ENCODE measurements around the gene CLDN1.

- RAMPAGE, long total RNA = no peak
- RRBS = no CpG with 5 or more reads among the region's 11 CpGs
These were observed 149.1 kb upstream of the TPRG1 start for GRCh38 chr3:189022726-189022943.

GRCh38 chr3:189142366-189143046 is 29.3 kb upstream of the TPRG1 start:
- RAMPAGE, long total RNA = no peak
- RRBS = no CpG with 5 or more reads among the region's 2 CpGs

DNA sequence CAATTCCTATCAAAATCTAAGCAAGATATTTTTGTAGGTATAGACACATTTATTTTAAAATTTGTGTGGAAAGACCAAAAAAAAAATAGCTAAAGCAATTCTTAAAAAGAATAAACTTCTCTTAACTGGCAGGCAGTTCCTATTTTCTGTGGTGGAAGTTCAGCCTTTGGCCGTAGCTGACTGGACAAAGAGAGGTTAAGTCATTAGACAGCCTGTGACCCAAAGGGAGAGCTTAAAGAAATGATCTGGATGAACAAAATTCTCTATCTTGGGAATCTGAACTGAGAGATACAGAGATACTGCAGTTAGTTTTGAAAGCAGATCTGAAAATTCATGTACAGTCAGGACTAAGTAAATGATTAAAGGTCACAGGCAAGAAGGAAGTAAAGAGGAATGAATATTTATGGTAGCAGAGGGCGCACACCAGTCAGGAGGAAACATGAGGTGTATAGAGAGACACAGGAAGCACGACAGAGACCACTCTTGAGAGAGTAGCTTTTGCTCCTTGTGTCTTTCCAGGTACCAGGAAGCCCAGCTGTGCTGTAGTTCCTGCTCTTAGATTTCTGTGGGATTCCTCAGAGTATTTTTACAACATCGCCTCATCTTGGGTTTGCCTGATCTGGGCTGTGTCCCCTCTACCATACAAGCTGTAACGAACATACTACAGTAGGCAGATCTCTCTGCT is 57.6 kb downstream of the TPRG1 start:
- RAMPAGE, long total RNA = no peak
- RRBS = no CpG with 5 or more reads among the region's 5 CpGs

DNA sequence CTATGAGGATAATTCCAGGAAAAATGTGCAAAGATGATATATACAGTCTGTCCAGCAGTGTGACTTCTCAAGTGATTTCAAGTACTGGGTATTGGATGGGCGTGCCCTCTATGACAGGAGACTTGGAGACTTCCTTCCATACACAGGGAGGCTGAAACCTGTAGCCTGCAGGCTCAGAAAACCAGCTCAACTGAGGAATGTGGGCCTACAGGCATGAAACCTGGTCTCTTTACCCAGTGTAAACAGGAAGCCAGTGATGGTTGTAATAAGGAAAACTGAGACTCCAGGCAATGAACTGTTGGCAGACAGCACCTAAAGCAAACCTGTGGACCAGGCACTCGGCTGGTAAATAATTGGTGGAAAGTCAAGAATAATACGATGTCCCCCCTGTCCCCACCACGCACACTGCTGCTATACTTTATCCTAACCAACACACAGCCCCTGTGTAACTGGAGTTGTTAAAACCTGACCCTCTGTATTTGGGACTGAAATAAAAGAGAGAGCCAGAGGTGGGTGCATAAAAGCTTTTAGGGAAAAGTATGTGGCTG is 144.6 kb downstream of the TPRG1 start:
- RAMPAGE, long total RNA = no peak
- RRBS = no CpG with 5 or more reads among the region's 4 CpGs

DNA sequence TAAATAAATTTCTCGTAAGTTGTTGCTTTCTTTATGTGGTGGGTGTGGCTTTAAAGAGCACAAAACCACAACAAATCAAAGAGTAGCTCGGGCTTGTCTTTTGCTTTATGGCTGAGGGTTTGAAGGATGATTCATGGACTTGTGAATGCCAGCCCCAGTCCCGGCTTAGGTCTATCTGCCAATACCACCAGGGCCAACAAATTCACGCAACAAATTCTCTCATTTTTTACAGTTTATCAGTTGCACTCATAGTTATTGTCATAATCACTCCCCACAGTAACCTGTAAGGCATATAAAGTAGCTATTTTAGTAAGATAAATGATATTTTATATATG is 184.2 kb downstream of the TPRG1 start:
- RAMPAGE, long total RNA = no peak
- RRBS = no CpG with 5 or more reads among the region's 4 CpGs

GRCh38 chr3:189787620-189788052 is 156.4 kb downstream of the TP63 start:
- RAMPAGE, long total RNA = no peak
- RRBS = no CpG with 5 or more reads among the region's 4 CpGs

GRCh38 chr3:189789395-189790020 is 158.3 kb downstream of the TP63 start:
- RAMPAGE, long total RNA = no peak
- RRBS = no CpG with 5 or more reads among the region's 5 CpGs

GRCh38 chr3:190094328-190094987 is 26.2 kb downstream of the P3H2 start:
- RAMPAGE, long total RNA = no peak
- RRBS = no CpG with 5 or more reads among the region's 3 CpGs

GRCh38 chr3:190321545-190322835 is at the start of gene CLDN1:
Gene CLDN1 (minus strand): TSS chr3:190322446.
- RAMPAGE, long total RNA = start-site peak on the minus strand at chr3:190322438-190322446, 253 and 94 reads in 2 replicates
- RRBS = 2% methylated on average over 38 of the region's 75 CpGs

GRCh38 chr3:190491466-190492087 is 22.3 kb upstream of the IL1RAP start:
- RAMPAGE, long total RNA = no peak
- RRBS = no CpG with 5 or more reads among the region's 5 CpGs

- RAMPAGE, long total RNA = no peak
- RRBS = no CpG with 5 or more reads among the region's 4 CpGs
These were observed 3.6 kb downstream of the IL1RAP start for GRCh38 chr3:190517203-190518152.

DNA sequence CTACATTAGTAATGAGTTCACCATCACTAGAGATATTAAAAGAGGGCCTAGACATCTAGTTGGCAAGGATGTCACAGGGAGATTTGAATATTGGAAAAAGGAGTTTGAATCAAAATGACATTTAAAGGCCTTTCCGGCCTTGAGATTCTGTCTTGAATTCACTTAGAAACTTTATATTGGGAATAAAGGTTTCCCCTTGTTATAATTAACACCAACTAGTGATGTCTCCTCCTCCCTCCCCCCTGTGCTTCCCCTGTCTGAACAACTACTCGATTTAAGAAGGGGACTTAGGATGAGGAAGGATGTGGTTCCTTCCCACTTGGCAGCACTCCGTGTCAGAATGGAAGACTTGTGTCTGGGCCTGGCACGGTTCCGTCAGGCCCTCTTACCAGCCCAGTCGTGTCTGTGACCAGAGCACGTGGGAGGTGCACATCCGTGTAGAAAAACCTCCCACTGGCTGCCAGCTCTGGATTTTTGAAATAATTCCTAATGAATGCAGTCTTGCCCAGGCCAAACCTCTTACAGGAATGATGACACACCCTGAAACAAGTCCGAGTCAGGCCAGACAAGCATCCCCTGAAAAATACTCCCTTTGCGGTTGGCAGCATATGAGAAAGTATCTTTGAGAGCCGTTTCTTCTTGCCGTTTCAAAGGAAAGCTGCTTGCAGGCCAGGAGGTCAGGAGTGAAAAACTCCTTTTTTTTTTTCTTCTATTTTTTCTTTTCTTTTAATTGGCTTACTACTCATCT is 19.5 kb downstream of the IL1RAP start:
- RAMPAGE, long total RNA = no peak
- RRBS = no CpG with 5 or more reads among the region's 12 CpGs

DNA sequence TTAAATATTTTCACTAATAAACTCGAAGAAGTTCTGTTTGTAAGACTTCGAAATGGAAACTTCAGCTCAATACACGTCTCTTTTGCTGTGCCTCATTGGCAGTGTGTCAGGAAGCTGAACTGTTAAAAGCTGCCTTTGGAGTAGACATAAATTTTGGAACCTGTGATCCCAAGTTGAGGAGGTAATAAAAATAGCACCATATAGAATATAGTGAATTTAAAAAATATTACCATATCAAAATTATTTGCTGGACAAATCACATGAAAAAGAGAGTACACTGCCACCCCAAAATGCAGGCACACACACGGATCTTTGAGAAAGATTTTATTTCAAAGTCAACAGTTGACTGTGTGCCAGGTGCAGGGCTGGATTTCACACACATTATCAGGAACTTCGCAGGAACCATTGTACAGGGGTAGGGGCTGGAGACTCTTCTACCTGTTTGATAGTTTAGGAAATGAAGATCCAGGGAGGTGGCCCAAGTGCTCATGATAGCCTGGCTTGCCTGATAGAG is 54.0 kb downstream of the IL1RAP start:
- RAMPAGE, long total RNA = no peak
- RRBS = no CpG with 5 or more reads among the region's 5 CpGs

DNA sequence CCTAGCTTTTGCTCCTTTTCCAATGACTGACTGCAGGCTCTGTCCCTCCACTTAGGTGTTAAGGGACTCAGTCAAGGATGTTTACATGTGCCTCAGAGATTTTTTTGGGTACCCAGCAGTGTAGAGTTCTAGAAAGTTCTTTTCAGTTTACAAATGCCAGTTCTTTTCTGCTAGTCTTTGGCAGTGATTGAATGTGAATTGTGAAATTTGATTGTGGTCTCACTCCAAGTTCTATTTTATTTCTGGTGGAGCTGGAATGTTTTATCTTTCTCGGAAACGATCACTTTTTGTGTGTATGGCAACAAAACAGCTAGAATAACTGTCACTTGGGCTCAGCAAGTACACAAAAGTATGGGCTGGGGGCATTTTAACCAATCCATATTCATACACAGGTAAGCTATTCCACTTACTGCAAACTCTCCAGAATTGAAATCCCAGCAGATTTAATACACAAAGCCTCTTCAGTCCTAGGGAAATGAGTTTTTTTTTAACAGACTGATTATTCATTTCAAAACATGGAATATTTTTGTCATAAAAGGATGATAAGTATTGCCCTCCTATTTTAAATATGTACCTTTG is 60.7 kb downstream of the IL1RAP start:
- RAMPAGE, long total RNA = no peak
- RRBS = no CpG with 5 or more reads among the region's 2 CpGs

GRCh38 chr3:190575448-190575933 is 61.6 kb downstream of the IL1RAP start:
- RAMPAGE, long total RNA = no peak
- RRBS = no CpG with 5 or more reads among the region's 4 CpGs

- RAMPAGE, long total RNA = no peak
- RRBS = no CpG with 5 or more reads among the region's 7 CpGs
These were observed 466.2 kb downstream of the PYDC2 start for GRCh38 chr3:191926945-191927704.

- RAMPAGE, long total RNA = no peak
- RRBS = 2% methylated on average over 37 of the region's 95 CpGs
These were observed 317.4 kb downstream of the FGF12 start for GRCh38 chr3:192409467-192410759.

- RAMPAGE, long total RNA = no peak
- RRBS = no CpG with 5 or more reads among the region's 8 CpGs
These were observed 13.5 kb upstream of the ATP13A5 start for GRCh38 chr3:193391955-193392462.

DNA sequence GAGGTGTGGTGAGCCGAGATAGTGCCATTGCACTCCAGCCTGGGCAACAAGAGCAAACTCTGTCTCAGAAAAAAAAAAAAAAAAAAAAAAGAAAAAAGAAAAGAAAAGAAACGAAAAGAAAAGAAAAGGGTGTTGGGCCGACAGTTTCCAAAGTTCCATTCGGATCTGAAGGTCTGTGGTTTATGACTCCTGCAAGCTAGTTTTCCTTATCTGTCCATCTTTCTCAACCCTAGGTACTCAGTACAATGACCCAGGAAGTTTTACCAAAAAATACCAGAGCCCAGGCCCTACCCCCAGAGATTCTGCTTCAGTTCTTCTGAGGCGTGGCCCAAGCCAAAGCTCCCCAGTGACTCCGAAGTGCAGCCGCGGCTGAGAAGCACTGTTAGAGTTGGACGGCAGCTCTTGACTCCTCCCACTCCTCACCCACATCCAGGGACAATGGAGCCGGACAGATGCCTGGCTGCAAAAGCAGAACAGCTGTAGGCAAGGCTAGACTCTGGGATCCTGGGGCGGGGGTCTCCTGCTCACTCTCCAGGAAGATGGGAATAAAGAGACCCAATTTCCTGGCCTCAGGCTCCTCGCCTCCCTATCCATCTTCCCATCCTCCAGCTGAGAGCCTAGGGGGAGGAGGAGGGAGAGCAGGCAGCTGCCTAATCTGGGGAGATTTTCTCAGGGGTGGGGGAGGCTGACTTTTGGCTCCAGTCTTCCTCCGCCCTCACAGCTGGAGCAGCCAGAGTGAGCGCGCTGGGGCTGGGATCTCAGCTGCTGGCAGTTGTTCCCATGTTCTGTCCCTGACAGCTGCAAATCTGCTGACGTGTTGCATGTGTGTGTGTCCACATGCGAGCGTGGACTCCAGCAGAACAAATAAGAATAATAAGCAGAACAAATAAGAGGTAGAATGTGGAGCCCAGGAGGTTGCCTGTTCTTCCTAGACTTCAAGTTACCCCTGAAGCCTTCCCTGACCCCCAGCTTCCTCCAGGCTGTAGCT is 223.7 kb downstream of the OPA1 start:
- RAMPAGE, long total RNA = no peak
- RRBS = no CpG with 5 or more reads among the region's 18 CpGs

DNA sequence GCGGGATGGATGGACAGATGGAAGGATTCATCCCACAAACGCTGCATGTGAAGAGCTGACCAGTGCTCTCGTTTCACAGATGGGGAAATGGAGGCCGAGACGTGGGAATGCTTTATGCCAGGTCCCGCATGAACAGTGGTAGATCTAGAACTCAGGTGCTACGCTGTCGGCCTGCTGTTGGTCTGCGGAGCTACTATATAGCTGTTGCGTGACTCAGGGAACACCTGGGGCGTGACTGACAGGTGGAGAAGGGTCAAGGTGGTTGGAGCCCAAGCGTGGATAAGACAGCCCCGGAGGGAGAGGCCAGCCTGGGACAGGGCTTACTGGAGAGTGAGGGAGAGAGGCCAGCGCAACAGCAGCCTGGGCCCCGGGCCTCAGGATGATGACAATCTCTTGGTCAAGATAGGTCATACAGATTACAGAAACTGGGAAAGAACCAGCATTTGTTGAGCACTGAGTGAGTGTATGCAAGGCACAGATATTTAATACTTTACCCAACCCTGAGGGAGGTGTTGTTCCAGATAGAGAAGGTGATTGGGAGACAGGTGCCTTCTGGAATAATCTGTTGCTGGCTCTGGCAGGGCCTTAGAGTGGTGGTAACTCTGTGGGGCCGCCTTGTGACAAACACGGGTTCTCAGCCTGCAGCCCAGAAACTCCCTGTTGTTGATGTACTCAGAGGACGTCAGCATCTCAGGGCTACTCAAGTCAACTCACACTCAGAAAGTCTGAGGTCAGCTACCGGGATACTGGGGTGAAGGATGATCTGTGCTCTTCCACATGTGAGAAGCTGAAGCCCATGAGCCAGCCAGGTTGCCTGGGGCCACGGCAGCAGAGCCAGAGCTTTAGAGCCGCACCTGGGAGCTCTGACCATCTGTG is 265.5 kb upstream of the HES1 start:
- RAMPAGE, long total RNA = no peak
- RRBS = 94% methylated on average over 3 of the region's 21 CpGs